Tibial nerve (tissue), 3 donors: ENCODE data around the gene R3HDM1.

DNA sequence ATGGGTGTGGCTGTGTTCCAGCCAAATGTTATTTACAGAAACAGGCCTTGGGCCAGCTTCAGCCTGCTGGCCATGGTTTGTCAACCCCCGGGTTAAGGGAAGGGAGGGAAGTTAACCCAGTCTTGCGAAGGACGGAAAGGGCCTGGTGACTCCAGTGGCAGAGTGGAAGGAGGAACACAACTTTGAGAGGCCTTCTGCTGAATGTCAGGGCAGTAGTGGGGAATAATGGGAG is 34.3 kb upstream of the NCKAP5 start:
- PRO-cap, result no peak
- RAMPAGE, long total RNA, 3 experiments, result no peak in any of the 3 experiments

- PRO-cap, result no peak
- RAMPAGE, long total RNA, 3 experiments, result no peak in any of the 3 experiments
Measured at GRCh38 chr2:134142271-134143385, 111.2 kb upstream of the MGAT5 start.

GRCh38 chr2:134220863-134221658 is 32.8 kb upstream of the MGAT5 start:
- PRO-cap, result no peak
- RAMPAGE, long total RNA, 3 experiments, result no peak in any of the 3 experiments

GRCh38 chr2:134275325-134275810 is 21.5 kb downstream of the MGAT5 start:
- PRO-cap, result no peak
- RAMPAGE, long total RNA, 3 experiments, result no peak in any of the 3 experiments

DNA sequence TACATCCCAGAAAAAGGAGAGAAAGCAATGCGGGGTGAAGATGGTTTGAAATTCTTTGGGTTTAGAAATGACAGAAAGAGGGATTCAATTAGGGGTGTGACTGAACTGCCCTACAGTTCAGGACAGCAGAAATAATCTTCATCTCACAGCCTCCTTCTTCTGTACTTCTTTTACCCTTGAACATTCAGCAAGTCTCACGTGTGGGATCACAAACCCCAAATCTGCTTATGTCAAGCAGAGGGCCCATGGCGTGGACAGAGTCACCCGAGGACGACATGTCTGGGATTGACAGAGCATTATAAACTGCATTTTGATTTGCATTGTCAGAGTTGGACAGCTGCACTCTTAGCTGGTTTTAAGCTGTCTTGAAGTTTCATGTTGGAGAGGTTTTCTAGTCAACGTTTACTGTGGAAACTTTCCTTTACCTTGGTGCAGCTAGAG is 26.3 kb downstream of the MGAT5 start:
- PRO-cap, result no peak
- RAMPAGE, long total RNA, 3 experiments, result no peak in any of the 3 experiments

- PRO-cap, result no peak
- RAMPAGE, long total RNA, 3 experiments, result no peak in any of the 3 experiments
Measured at GRCh38 chr2:134360808-134361498, 107.1 kb downstream of the MGAT5 start.

DNA sequence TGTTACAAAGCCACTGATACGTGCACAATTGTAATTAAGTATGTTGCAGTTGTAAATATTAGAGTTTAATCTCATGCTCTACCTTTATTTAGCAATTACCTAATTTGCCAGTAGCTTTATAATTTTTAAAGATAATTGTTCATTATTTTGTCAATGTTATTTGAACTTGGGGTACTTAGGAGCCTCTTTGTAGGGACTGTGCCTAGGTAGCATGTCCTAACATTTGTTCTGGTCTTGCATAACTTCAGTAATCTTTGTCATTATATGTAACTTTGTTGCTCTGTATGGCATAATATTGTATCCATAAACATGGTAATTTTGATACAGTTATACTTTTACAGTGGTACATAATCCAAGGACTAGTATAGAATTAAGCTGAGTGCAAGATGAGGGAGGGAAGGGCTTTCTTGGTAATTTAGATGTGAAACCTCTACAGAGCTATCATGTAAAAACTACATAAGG is 37.6 kb downstream of the CCNT2 start:
- PRO-cap, result no peak
- RAMPAGE, long total RNA, 3 experiments, result no peak in any of the 3 experiments

GRCh38 chr2:135084596-135085312 is 32.7 kb downstream of the RAB3GAP1 start:
- PRO-cap, result no peak
- RAMPAGE, long total RNA, 3 experiments, result no peak in any of the 3 experiments

GRCh38 chr2:135531344-135532207 is at the start of gene R3HDM1:
R3HDM1 (plus strand) TSS chr2:135531484.
- PRO-cap, result unidirectional peak, plus-strand start at chr2:135531471
- RAMPAGE, long total RNA, 3 experiments, result start-site peak on the plus strand in 3 of 3 experiments, at chr2:135531445-135531599 at its widest, 7 to 94 reads per replicate

DNA sequence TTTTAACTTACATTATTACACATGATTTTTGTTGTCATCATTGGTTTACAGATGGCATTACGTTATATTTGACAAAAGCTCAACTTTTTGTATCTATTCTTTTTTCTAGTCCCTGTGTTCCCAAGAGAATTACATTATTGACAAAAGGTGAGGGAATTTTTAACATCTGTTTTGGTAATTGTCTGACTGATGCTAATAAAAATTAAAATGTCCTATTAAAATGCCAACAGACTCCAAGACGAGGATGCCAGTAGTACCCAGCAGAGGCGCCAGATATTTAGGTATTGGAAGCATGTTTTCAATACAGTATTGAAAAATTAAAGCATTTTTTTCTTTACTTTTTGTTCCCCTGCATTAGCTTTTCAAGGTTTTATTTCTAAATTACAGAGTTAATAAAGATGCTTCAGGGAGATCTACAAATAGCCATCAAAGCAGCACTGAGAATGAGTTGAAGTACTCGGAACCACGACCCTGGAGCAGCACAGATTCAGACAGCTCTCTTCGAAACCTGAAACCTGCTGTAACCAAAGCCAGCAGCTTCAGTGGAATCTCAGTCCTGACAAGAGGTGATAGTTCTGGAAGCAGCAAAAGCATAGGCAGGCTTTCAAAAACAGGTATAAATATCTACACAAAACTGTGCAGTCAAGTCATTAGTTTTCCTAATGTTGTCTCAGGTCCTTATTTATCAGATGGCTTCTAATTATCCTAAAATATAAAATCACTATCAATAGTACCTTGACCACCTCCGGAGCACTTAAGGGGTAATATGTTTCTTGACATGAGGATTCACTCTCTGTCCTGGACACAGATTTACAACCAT is 102.9 kb upstream of the UBXN4 start:
- PRO-cap, result no peak
- RAMPAGE, long total RNA, 3 experiments, result no peak in any of the 3 experiments

DNA sequence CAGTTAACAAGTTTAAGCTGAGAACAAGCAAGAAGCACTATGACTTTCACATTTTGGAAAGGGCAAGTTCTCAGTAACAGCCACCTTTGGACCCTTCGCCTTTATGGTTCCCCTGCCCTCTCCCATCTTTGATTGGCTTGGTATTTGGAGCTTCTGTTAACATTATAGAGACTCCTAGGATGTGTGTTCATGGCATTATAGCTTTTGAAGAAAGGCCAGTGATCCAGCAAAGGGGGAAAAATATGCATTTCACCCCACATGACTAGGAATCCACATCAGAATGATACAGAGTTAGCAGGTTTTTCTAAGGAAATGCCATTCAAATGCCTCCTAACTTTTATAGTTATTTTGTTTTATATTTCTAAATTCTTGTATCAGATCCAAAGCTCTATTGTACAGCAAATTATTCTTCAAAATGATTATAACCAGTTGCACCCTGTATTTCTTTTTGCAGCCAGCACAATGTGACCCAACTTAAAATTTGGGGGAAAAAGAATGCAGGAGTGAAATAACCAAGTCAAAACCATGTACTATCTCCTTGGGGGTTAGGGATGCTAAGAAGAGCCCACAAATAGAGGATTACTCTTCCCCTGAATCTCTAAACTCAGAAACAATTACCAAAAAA is 17.3 kb upstream of the UBXN4 start:
- PRO-cap, result no peak
- RAMPAGE, long total RNA, 3 experiments, result no peak in any of the 3 experiments

GRCh38 chr2:135753602-135754056 is 12.0 kb downstream of the UBXN4 start:
- PRO-cap, result no peak
- RAMPAGE, long total RNA, 3 experiments, result no peak in any of the 3 experiments

GRCh38 chr2:136000368-136000959 is 15.0 kb upstream of the DARS1 start:
- PRO-cap, result no peak
- RAMPAGE, long total RNA, 3 experiments, result no peak in any of the 3 experiments

DNA sequence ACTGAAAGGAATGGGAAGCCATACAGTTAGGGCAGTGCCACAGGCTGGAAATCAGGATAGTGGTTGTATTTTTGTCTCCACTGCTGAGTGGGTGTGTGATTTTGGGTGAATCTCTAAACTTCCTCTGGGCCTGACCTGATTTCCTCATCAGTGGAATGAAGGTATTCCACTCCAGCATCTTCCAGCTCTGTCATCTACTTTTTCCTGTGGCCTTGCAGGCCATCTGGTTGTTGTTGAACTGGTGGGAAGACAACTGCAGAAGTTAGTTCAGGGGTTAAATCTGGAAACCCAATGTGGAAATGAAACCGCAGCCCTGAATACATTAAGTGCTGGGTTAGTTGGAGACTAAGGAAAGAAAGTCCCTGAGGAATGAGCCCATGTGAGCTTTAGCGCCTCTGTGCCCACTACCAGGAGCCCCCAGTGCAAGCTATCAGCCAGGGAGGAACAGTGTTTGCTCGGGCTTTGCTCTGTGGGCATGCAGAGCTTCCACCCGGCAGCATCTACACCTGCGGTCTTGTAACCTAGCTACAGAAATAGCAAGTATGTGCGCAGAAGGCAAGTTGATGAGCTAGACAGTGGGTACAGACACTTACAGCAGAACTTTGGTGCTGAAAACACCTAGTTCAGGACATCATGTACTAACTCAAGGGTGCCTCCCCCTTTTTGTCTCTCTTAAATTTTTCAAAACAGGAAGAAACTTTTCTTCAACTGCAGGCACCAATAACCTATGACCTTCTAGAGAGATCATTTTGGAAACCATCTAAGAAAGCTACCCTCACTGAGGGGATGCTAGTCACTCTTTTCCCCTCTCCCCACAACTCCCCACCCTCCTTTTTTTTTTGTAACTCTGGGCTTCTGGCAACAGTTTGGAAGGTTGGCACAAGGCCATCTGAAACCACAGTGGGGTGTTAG is 18.1 kb upstream of the CXCR4 start:
- PRO-cap, result unidirectional peak, minus-strand start at position 516 of the sequence
- RAMPAGE, long total RNA, 3 experiments, result no peak in any of the 3 experiments

DNA sequence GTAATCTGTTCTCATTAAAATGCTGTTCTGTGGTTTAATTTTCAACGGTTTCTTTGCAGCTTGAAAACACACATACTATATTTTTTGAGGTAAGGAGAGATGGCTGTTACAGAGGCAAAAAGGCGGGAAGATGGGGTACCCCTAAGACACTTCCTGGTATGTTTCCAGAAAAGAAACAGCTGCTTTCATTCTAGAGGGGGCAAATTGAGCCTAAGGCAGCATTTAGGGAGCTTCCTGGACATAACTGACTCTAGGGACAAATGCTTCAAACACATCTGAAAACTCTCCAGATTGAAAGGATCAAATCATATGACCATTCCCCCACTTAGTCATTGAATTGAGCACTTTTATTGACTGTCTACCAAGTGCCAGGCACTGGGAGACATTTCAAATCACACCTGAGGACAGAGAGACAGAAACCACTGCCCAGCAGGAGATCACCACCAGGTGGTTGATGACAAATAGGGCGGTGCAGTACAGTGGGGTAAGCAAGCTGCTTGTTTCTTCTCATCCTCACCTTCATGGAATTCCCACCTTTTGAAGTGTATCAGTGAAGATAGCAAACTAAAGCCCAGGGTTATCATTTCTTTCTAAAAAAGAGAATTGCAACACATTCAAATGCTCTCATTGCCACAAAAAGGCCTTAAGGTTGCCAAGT is 18.9 kb upstream of the CXCR4 start:
- PRO-cap, result no peak
- RAMPAGE, long total RNA, 3 experiments, result no peak in any of the 3 experiments

- PRO-cap, result no peak
- RAMPAGE, long total RNA, 3 experiments, result no peak in any of the 3 experiments
Measured at GRCh38 chr2:136206492-136207060, 88.6 kb upstream of the CXCR4 start.

GRCh38 chr2:136207061-136207703 is 89.2 kb upstream of the CXCR4 start:
- PRO-cap, result no peak
- RAMPAGE, long total RNA, 3 experiments, result no peak in any of the 3 experiments

GRCh38 chr2:136232746-136233247 is 114.8 kb upstream of the CXCR4 start:
- PRO-cap, result no peak
- RAMPAGE, long total RNA, 3 experiments, result no peak in any of the 3 experiments

DNA sequence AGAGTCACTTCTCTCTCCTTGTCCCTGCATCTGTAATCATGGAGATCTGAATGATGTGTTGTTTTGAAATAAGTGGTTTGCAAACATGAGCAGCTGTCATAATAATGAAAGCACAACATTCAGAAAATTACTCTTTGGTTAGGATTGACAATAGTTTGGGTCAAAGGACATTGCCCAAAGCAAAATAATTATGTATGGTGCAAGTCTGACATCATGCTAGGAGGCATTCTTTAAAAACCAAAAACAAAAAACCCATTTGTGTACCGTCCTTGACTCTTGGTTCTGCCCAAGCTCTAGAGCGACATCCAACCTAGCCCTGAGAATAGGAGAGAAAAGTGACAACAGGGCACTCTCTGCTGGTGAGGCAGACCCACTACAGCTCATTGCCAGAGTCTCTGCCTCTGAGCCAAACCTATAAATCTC is 266.6 kb upstream of the CXCR4 start:
- PRO-cap, result no peak
- RAMPAGE, long total RNA, 3 experiments, result no peak in any of the 3 experiments

GRCh38 chr2:138274541-138274960 is 227.0 kb upstream of the SPOPL start:
- PRO-cap, result no peak
- RAMPAGE, long total RNA, 3 experiments, result no peak in any of the 3 experiments